A172 (cell line): ENCODE measurements around the gene SORCS2.

GRCh38 chr4:6855494-6856016 is 54.1 kb upstream of the TBC1D14 start:
- RAMPAGE, long total RNA, result no peak

DNA sequence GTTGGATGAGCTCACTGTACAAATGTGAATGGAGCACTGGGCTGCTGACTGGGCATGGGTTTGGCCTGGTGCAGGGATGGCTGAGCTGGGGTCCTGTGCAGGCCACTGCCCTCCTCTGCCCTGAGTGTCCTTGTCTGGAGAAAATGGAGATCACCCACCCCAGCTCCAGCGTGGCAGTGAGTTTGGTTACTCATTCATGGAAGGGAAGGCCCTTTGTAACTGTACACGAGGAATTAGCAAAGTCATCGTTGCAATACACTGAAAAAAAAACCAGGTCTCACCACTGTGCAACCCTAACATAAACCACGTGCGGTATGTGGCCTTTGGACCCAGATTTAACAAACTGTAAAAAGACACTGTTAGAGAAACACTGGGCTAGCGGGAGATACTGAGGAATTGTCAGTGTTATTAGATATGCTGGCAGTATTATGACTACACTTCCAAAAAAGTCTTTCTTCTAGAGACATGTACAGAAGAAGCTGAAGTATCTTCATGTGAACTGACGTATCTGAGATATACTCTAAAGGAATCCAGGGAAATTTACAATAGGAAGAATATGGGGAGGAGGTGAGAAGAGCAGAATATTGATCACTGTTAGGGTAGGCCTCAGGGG is 16.0 kb upstream of the TBC1D14 start:
- RAMPAGE, long total RNA, result no peak

GRCh38 chr4:7034164-7035078 is 8.4 kb downstream of the CCDC96 start:
- RAMPAGE, long total RNA, result no peak

- RAMPAGE, long total RNA, result no peak
These were observed 1.3 kb downstream of the TADA2B start for GRCh38 chr4:7044338-7044968.

DNA sequence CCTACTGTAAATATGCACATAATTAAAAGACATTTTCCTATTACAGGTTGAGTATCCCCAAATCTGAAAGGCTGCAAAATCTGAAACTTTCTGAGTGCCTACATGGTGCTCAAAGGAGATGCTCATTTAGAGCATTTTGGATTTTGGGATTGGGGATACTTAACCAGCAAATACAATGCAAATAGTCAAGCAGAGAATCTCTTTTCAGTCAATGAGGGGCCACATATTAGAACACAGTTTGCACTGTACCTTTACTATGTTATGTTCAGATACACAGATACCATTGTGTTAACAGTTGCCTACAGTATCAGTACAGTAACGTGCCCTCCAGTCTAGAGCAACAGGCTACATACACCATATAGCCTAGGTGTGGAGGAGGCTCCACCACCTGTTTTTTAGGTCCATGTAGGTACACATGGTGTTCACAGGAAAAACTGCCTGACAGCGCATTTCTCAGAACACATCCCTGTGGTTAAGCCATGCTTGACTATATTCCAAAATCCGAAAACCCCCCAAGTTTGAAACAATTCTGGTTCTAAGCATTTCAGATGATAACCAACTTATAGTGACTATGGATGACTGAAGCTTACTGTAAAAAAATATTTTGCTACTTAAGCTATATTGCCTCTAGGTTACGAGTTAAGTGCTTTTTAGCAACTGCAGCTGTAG is 9.1 kb downstream of the GRPEL1 start:
- RAMPAGE, long total RNA, result no peak

DNA sequence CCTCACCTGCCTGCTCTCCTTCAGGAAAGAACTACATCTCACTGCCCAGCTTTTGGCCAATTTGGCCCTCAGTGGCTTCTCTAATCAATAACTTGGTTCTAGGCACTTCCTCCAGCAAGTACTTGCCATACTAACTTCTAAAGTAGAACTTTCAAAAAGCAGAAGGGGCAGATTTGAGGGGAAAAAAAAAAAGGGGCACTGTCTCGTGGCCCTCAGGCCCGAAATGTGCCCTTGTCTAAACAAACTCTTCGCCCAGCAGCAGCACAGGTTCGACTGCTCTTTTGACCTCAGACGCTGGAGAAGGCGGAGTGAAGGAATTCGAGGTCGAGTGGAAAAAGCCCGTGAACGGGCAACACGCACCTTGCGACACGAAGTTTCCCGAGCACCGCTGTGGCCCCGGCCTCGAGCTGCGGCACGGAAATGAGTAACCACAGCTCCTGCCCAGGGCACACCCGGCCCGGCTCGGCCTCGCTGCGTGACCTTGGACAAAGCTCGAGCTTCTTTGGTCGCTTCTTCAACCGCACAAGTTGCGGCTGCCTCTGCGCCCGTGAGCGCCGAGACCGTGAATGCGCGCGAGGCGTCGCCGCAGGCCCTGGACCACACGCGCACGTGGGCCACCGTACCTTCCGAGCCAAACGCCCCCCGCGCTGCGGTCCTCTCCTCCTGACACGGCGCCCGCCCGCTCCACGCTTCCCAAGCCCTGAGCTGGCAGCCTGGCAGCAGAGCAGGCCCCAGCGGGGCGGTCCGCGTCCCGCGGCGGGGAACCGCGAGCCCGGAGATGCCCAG is 591 bp downstream of the GRPEL1 start:
- RAMPAGE, long total RNA, result no peak

DNA sequence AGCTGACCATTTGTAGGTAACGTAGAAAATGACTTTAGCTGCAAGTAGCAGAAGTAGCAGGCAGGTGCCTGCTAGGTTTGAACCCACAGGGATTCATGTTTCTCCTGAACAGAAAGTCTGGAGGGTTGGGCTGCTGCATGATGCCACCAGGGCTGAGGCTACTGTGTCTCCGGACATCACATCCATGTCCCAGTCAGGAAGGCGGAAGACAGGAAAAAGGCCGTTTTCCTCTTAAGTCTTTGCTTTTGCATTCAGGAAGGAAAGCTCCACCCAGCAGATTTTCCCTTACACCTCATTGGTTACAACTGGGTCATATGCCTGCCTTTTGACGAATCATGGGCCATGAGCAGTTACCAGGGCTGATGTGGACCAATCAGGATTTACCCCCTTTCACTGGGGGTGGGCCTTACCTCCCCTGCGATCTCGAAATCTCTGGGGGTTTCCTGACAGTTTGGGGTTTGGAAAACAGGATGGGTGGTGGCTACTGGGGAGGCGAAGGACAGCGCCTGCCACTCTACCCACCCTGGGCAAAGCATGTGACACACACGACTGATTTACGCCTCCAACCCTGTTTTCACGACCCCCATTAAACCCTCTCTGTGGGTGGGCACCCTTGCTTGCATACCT is 52.5 kb upstream of the GRPEL1 start:
- RAMPAGE, long total RNA, result no peak

GRCh38 chr4:7192234-7192787 is at the start of gene SORCS2:
Gene SORCS2 (plus strand): TSS chr4:7192538.
- RAMPAGE, long total RNA, result no peak

DNA sequence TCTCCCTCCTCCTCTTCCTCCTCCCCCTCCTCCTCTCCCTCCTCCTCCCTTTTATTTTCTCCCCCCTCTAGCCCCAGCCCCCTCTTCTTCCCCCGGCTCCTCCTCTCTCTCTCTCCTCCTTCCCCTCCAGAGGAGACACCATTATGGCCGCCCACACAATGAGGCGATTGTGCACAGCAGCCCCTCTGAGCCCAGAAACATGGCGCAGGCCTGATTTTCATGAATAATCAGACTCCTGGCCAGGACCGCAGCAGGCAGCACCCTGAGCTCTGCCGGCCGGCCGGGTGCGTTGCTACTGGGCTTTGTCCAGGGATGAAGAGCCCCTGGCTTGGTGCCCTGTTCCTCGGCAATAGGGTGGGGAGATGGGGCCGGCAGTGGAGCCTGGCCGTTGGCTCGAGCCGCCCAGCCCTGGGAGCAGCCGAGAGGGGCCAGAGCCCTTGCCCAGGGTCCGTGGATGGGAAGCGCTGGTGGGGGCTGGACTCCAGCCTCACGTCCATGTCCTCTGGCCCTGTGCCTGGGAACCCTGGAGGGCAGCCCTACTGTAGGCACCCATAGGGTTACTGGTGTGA is 102.9 kb downstream of the SORCS2 start:
- RAMPAGE, long total RNA, result no peak

- RAMPAGE, long total RNA, result no peak
These were observed 110.0 kb downstream of the PSAPL1 start for GRCh38 chr4:7324623-7325201.

DNA sequence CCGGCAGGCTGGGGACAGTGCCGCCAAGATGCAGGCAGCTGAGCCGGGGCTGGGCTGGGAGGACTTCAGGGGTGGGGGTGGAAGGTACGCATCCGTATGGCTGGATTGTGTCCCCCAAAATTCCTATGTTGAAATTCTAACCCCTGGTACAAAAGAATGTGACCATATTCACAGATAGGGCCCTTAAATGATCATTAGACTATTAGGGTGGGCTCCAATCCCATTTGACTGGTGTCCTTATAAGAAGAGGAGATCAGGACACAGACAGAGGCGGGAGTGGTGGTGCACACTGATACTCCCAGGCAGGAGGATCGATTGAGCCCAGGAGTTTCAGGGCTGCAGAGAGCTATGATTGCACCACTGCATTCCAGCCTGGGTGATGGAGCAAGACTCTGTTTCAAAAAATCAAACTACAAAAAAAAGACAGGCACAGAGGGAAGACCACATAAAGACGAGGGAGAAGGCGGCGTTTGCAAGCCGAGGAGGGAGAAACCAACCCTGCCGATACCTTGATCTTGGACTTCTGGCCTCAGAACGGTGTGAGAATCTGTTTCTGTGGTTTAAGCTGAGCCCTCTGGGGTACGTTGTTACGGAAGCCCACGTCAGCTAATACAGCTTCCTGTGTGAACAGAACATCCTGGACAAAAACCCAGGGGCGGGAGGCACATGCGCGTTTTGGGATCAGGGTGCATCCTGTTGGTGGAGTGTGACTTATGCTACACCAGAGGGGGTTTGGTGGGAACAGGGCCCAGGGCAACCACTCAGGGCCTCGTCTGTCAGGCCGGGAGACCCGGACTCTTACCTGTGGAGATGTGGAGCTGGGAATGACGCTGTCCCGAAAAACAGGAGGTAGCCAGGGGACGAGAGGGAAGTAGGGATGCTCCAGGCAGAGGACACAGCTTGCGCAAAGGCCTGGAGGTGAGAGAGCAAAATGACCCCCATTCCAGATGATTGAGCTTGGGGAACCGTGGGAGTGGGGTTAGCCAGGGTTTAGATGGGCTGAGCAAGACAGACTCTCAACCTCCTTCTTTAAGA is 211.8 kb upstream of the PSAPL1 start:
- RAMPAGE, long total RNA, result no peak

DNA sequence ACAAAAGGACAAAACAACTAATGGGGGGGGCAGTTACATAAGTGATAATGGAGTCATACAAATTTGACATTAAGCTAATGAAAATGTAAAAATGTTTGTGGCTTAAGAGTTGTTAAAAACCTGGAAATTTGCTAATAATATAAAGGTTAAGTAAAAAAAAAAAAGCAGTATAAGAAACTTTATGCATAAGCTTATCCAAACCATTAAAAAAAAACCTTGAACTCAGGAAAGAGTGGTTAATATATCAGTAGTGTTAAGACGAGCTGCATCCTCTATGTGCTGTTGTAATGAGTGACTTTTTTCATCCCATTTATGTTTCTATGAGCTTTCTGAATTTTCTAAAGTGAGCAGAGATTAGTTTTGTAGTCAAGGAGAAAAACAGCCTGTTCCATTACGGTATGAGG is 122.0 kb downstream of the AFAP1 start:
- RAMPAGE, long total RNA, result no peak

DNA sequence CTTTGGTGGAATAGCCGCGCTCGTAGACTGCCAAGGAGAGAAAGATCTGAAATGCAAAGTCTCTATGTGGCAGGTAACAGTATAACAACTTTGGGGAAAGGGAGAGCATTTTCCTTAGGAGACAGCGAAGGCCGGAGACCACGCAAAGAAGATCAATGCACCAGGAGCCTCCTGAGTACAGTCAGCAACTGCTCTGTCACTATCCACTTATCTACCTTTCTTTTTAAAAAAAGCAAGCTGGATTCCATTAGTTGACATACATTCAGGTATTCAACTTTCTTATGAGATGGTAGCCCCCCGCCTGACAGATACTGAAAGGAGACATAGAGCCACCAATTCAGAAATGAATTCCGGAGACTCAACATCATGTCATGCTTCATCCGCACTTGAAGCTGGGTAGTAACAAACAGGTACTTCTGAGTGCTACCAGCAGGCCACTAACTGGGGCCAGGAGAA is 85.1 kb downstream of the AFAP1 start:
- RAMPAGE, long total RNA, result no peak

DNA sequence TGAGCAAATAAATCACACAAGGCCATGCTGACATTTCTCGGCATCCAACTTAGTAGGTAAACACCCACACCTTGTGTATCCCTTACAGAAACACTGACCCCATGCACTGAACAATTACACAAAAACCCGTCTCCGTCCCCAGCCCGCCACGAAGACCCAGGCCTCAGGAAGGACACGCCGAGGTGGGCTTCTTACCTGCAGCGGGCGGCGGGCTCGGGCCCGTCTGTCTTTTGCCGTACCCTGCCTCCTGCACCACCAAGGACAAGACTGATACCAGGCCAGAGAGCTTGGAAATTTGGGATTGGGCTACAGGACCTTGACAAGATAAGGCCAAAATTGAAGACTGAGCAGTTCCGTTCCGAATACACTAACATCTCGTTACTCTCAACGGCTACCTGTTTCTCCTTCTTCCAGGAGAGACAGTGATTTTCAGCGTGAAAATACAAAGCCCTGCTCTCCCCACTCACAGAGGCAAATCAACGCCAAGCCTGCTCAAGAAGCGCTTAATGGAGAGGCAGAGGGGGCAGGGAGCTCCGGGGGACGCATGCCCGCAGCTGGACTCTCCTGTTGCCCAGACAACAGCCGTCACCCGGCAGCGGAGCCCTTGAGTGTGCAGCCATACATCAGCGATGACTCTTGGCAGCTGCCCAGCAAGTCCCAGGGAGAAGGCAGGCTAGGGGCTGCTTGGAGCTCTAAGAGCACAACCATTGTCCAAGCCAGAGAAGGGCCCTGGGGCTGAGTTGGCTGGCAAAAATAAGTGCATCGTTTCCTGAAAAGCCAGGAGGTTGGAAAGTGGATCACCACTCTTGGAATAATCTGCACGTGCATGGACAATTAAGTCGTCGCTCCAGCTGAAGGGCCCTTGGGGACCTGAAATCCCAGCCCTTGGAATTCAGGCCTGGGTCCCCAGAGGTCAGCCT is 70.8 kb upstream of the AFAP1 start:
- RAMPAGE, long total RNA, result no peak

GRCh38 chr4:8022967-8023680 is 83.5 kb upstream of the AFAP1 start:
- RAMPAGE, long total RNA, result no peak

DNA sequence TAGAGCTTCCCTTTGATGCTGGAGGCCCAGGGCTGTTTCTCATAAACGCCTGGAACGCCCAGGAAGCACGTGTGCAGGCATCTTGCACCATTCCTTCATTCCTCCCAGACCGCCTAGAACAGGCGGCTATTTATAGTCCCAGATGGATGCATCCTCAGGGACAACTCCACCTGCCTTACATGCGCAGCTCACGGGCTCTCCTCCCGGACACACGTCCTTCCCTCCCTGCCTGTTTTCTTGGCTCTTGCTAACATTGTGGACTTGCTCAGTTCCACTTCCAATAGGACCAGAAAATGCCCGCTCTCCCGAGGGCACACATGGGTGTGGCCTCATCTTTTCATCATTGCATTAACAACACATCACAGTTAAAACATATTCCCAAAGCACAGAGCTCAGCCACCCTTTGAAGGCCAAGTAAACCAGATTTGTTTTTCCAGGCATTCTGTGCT is 57.2 kb downstream of the ABLIM2 start:
- RAMPAGE, long total RNA, result no peak

DNA sequence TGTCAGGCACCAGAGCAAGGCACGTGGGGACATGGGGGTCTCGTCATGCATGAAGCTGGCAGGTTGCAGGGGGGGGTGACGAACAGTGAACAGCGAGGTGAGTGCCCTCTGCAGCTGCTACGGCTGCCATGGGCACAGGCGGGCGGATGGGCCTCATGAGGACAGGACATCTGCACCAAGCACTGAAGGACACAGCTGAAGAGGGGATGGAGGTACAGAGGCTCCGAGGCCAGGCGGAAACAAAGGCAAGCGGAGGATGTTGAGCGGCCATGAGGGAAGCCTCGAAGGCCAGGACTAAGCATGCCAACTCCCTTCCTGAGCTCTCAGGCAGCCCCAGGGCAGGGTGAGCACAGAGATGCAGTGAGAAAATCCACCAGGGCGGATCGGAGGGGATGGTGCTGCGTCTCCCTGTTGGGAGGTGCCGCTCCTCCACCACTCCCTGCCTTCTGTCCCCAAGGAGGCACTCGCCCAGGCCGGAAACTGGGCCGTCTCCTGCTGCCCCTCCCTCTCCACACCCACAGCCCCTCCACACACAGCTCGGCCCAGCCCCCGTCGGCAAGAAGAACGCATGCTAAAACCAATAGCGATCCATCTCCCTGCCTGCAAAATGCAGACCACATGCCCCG is 24.6 kb downstream of the ABLIM2 start:
- RAMPAGE, long total RNA, result no peak

- RAMPAGE, long total RNA, result no peak
These were observed 5.8 kb downstream of the SH3TC1 start for GRCh38 chr4:8204666-8205567.

- RAMPAGE, long total RNA, result no peak
These were observed 55.8 kb downstream of the ACOX3 start for GRCh38 chr4:8384712-8385140.

DNA sequence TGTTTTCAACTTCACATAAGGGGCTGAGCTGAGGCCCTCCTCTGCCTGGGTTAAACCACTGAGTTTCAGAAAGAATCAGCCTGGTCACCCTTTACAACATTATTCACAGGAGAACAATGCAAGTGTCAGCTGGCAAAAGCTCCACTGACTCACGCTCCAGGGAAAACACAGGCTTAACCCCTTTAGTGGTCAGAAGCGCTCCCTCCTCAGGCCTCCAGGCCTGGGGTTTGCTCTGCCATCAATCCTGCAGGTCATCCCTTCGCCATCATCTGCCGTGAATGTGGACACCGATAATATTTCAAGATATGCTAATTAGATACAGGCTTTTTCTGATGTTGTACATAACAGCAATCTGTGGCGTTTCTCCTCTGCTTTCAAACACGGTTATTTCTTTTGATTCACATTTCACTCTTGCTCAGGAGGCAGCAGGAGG is 46.8 kb downstream of the ACOX3 start:
- RAMPAGE, long total RNA, result no peak